Measurements from ENCODE around the gene CD247.

DNA sequence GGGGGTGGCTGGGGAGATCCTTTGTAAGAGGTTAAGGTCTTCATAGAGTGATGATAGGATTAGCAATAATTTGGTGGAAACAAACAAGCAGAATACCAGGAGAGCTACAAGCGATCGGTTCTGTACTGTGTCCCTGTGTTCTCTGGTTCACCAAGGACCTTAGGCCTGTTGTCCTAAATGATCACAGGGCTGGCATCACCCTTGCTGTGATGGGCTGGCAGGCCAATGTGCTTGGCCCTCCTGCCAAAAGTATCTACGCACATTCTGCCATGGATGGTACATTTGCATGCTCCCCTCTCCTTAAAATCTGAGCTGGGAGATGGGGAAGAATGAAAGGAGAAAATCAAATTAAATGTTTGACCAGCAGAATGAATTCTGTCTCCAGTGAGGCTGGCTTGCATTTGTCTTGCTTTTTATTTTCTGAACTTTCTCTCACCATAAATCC is 51.6 kb downstream of the PBX1 start:
- PRO-cap = no peak

GRCh38 chr1:164637916-164638855 is 79.2 kb downstream of the PBX1 start:
- PRO-cap = no peak

DNA sequence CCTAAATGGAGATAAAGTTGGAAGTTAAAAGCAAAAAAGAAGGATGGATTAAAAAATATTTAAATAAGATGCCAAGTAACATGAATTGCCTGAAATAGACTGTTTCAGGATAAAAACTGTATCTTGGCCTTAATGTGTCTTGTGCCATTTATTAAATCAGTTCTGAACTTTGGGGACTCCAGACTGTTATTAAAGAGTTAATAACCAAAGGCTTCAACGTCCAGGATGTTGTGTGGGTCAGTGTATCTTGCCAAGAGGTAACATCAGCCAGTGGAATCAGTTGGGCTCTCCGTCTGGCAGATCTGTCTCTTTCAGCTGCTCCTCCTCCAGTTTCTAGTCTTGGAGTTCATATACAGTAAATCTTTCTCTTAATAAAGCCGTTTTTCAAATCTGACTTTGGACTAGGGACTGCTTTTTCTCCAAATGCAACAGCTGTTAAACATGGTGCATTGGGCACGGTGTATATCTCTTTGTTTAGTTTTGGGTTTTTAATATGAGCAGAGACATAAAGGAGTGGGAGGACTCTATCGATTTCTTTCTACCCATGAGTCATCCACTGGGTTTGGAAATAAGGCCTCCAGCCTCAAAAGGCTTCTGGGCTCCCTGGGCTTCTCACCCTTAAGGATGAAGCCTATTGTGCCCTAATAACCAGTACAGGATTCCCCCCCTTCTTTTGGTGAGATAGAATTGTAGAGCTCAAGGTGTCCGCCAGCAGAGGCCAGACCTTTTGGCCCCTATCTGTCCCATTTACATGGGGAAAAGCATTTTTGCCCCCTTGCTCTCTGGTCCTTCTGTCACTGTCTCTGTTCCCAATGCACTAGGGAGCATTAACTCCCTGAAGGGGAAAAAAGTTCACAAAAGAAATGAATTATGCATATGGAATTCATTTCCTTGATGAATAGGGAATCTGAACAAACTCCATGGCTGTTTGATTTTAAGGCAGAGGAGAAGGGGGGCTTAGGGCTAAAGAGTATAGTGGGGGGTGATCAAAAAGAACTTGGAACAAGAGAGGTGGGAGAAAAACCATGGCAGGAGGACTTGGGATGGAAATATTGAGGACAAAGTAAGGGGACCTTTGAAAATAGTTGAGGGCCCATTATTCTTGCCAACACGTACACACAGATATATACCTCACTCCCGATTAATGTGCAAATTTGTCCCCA is 86.0 kb downstream of the PBX1 start:
- PRO-cap = no peak

GRCh38 chr1:164677555-164677948 is 118.6 kb downstream of the PBX1 start:
- PRO-cap = no peak

DNA sequence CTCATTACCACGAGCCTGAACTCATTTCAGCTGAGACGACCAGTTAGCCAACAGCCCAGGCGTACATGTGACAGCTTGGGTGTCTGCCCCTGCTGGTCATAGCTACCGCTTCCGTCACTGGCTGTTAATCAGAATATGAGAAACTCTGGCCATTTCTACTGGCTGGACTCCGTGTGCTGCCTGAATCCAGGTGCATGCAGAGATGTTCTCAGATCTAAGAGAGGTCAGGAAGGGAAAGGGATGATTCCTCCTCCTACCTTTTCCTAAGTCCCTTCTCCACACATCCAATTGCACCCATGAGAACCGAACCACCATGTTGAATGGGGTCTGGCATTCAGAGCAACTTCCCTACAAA is 144.5 kb downstream of the PBX1 start:
- PRO-cap = no peak

- PRO-cap = no peak
Measured at GRCh38 chr1:164748048-164749189, 189.4 kb downstream of the PBX1 start.

- PRO-cap = no peak
Measured at GRCh38 chr1:164799461-164800066, 240.6 kb downstream of the PBX1 start.

DNA sequence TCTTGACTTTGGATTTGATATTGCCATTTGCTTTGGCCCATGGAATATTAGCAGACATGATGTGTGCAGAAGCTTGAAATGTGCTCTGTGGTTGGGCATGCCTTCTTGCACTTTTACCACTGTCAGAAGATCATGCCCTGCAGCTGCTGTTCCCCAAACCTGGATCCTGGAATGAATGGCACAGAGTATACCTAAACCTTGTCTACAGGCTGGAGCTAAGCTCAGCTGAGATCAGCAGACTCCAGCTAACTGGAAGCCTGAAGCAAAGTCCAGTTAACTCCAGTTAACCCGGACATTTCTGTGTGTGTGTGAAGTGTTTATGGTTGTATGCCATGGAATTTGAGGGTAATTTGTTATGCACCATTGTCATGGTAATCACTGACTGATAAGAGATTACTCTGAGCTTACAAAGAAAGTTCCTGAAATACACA is 107.6 kb downstream of the LMX1A start:
- PRO-cap = no peak

GRCh38 chr1:166875341-166876140 is 523 bp downstream of the TADA1 start:
- PRO-cap = unidirectional peak, plus-strand start at chr1:166875810

DNA sequence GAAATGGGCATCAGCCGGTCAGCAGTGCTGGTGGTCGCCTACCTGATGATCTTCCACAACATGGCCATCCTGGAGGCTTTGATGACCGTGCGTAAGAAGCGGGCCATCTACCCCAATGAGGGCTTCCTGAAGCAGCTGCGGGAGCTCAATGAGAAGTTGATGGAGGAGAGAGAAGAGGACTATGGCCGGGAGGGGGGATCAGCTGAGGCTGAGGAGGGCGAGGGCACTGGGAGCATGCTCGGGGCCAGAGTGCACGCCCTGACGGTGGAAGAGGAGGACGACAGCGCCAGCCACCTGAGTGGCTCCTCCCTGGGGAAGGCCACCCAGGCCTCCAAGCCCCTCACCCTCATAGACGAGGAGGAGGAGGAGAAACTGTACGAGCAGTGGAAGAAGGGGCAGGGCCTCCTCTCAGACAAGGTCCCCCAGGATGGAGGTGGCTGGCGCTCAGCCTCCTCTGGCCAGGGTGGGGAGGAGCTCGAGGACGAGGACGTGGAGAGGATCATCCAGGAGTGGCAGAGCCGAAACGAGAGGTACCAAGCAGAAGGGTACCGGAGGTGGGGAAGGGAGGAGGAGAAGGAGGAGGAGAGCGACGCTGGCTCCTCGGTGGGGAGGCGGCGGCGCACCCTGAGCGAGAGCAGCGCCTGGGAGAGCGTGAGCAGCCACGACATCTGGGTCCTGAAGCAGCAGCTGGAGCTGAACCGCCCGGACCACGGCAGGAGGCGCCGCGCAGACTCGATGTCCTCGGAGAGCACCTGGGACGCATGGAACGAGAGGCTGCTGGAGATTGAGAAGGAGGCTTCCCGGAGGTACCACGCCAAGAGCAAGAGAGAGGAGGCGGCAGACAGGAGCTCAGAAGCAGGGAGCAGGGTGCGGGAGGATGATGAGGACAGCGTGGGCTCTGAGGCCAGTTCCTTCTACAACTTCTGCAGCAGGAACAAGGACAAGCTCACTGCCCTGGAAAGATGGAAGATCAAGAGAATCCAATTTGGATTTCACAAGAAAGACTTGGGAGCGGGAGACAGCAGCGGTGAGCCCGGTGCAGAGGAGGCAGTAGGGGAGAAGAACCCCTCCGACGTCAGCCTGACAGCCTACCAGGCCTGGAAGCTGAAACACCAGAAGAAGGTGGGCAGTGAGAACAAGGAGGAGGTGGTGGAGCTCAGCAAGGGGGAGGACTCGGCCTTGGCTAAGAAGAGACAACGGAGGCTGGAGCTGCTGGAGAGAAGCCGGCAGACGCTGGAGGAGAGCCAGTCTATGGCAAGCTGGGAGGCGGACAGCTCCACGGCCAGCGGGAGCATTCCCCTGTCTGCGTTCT is 32.4 kb downstream of the STYXL2 start:
- PRO-cap = no peak

DNA sequence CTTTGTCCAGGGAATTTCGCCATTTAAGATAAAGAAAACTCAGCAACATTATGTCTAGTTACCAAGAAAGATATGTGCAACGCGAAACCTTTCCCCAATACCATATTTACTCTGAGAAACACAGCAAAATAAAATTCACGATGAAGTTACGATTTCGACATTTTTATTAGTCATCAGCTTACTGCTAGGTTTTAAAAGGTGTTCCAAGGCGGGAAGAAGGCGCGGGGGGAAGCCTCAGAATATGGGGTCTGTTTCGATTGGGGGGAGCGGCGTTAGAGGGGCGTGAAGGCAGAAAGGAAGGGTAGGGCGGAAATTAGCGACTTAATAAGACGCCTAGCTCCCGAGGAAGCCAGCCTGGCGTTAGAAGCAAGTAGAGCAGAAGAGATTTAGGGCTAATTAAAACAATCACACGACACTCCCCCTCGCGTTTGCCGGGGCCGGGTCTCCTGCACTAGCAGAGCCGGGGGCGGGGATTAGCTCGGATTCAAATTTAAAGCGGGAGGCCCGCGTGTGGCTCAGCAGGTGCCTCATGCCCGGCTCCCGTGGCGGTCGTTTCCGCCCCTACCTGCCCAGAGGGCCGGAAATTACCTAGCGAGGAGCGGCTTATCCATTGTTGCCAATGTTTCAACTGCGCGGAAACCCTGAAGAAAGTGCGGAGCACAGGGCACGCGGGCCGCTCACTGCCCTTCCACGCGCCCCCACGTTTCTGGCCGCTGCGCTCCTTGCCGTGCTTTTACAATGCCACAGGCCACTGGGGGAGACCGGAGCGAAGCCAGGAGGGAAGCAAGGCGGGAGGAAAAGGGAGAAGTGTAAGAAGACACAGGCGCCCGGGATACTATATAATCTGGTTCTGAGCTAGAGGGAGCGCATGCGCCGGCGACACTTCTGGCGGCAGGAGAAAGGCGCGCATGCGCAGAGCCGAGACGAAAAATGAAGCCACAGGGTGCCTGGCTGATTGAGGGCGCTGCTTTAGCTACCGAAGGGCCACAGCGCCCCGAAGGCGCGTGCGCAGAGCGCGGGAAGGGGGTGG is 686 bp upstream of the POU2F1 start:
- PRO-cap = bidirectional peak, plus-strand start at position 641 of the sequence, minus-strand start at position 563 of the sequence; bidirectional peak, plus-strand start outside the sequence, minus-strand start at position 852 of the sequence

DNA sequence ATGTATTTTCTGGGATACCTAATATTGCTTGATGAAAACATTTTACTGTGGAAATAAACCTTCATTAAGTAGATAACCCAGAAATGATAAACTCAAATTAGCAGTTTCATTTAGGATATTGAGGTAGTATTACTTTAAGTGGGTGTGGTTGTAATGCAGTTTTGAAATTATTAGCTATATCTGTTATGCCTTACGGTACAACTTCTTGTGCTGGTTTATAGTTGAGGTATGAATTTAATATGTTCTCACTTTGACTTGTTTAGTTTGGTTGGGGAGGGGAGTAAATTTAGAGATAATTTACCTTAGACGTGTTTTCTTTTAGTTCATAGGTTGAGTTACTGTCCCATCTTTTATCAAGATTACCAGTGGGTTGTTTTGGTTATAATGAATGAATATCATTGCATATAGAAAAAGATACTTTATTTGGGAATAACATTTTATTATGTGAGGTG is 111.0 kb downstream of the POU2F1 start:
- PRO-cap = no peak

DNA sequence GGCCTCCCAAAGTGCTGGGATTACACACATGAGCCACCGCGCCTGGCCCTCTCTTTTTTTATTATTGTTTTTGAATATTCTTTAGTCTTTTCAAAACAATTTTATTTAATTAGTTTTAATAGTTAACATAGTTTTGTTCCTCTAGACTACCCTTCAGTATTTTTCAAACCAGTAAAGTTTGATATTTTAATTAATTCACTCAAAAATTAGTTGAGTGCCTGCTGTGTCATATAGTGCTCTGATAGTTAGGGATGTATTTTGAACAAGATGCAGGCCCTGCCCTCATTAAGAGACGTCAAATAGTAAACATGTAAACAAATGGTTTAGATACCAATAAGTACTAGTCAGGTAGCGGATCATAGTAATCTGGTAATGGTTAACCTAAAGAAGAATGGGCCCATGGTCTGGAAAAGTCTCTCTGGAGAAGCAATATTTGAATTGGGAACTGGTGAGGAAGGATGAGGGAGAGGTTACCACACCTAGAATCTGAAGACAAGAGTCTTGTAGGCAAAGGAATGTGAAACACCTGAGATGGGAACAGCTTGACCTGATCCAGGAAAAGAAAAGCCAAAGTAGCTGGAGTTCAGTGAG is 136.4 kb downstream of the CD247 start:
- PRO-cap = no peak

GRCh38 chr1:167454383-167455390 is 63.6 kb downstream of the CD247 start:
- PRO-cap = unidirectional peak, plus-strand start at chr1:167454529; bidirectional peak, plus-strand start at chr1:167455069, minus-strand start at chr1:167454885

DNA sequence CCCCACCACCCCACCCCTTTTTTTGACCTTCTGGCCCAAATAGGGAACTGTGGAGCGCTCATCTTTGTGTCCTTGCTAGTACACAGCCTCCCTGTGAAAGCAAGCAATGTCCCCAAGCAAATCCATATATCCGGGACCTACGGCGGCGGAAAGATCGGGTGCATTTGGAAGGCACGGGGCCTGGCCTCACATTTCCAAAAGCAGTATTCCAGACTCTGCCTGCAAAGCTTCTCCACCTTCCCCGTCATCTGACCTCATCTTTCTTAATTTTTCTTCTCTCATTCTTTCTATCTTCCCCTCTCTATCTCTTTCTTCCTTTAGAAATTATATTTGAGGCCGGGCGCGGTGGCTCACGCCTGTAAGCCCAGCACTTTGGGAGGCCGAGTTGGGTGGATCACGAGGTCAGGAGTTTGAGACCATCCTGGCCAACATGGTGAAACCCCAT is 28.3 kb downstream of the CD247 start:
- PRO-cap = no peak

GRCh38 chr1:167515243-167515894 is 3.0 kb downstream of the CD247 start:
- PRO-cap = bidirectional peak, plus-strand start at chr1:167515720, minus-strand start at chr1:167515657

- PRO-cap = unidirectional peak, minus-strand start at chr1:167518529; unidirectional peak, minus-strand start at chr1:167518582; unidirectional peak, minus-strand start at chr1:167518638
Measured at GRCh38 chr1:167518099-167518999, at the start of gene CD247. Gene CD247 (minus strand): TSS chr1:167518529.

GRCh38 chr1:167555943-167556325 is 2.4 kb upstream of the CREG1 start:
- PRO-cap = no peak

DNA sequence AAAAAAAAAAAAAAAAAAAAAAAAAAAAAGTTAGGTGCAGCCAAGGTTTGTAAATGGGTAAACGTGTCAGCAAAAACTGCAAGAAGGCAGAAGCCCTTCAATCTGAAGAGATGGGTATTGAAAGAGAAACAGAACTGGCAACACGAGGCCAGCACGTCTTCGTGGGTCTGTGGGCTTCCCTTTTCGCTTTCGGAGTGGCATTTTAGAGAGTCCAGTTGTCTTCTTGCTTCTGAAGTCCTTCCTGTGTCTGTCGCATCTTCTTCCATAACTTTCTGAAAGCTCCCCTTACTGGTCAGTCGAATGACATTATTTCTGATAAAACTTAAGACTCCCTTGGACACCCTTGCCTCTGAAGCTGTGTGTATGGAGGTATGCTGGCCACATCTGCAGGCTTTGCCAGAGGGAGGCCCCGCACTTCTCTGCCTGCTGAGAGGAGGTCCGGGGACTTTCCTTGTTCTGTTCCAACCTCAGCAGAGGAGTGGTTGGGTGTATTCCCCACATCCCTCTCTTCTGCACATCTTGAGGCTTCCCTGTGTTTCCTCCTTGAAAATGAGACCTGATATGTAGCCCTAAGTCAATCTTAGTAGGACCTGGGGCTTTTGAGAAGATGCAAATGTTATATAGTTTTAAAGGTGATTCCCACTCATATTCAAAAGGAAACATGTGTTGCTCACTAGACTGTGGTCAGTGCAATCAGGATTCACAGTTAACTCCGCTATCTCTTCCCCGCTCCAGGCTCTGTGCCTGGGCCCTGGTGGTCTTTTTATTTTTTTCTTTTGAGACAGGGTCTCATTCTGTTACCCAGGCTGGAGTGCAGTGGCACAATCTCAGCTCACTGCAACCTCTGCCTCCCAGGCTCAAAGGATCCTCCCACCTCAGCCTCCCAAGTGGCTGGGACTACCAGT is 945 bp downstream of the RCSD1 start:
- PRO-cap = bidirectional peak, plus-strand start at position 117 of the sequence, minus-strand start at position 78 of the sequence; unidirectional peak, minus-strand start at position 196 of the sequence

- PRO-cap = no peak
Measured at GRCh38 chr1:167631630-167632760, 2.0 kb downstream of the RCSD1 start.

Data from vermiform appendix (tissue), 1 donor.